ENCODE measurements around a stretch of chr3.

DNA sequence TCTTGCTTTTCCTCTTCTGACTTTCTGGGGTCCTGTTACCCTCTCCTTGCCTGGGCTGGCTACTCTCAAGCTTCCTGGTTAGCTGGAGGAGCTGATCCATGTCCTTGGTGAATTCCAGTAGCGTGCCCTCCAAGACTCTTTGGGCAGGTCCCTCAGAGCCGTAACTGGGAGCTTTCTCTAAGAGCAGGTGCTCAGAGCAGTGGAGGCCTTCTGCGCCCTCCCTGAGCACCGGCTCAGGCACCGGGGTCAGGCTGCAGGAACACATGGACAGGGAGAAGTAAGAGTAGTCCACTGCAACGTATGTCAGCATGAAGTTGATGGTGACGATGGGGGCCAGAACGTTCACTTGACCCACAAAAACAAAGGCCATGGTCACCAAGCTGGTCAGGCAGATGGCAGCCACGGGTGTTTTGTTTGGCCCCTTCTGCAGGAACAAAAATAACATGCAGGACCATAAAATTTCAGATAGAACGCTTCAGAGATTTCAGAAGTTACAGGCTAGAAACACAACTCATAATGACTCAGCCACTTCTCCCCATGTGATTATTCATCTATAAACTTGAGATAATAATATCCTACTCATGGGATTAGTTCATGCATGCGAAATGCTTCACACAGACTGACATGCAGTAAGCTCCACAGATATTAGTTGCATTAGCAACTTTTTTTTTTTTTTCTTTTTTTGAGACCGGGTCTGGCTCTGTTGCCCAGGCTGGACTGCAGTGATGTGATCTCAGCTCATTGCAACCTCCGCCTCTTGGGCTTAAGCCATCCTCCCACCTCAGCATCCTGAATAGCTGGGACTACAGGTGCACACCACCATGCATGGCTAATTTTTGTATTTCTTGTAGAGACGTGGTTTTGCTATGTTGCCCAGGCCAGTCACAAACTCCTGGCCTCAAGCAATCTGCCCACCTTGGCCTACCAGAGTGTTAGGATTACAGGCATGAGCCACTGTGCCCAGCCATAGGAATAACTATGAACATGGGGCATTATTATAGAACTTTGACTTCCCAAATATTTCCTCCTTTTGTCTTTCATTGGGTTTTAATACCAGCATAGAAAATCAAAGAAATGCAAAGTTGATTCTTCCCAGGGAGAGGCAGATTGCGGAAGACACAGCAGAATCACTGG, 52.3 kb upstream of the HEG1 start:
- PRO-cap: no peak

GRCh38 chr3:125129460-125130023, 73.7 kb upstream of the HEG1 start:
- PRO-cap: no peak

DNA sequence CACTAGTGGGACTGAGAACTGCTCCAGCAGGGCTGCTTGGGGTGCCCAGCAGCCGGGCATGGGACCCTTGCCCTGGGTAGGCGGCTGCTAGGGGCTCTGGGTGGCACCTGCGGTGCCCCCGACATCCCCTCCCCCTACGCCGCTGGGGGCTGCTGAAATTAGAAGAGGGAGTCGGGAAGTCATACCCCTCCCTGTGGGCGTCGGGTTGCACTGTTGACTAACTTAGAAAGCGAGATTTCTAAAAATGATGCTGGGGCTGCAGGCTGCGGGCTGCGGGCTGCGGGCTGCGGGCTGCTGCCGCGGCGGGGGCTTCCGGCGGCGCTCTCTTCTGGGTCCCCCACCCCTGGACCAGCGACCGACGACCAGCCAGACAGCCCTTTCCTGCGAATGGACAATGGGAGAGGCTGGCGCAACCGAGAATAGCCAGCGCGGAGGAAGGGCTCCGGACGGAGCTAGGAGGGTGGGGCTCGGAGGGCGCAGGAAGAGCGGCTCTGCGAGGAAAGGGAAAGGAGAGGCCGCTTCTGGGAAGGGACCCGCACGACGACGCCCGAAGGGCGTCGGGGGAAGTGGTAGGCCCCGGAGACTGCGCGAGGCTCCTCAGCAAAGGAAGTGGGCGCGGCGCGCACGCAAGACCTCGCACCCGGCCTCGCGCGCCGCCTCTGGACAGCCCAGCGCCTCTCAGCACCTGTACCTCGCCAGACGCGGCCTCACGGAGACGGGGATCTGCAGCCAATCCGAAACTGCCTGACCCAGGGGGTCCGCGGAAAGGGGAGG, 70.9 kb downstream of the SLC12A8 start:
- PRO-cap: unidirectional peak, minus-strand start at position 661 of the sequence

GRCh38 chr3:125367265-125368033, 7.7 kb downstream of the ZNF148 start:
- PRO-cap: no peak

GRCh38 chr3:125370189-125370682, 4.9 kb downstream of the ZNF148 start:
- PRO-cap: no peak

- PRO-cap: no peak
Measured at GRCh38 chr3:125591359-125591844, 3.9 kb downstream of the OSBPL11 start.

- PRO-cap: no peak
Measured at GRCh38 chr3:125799145-125799797, 169.7 kb upstream of the ROPN1B start.

DNA sequence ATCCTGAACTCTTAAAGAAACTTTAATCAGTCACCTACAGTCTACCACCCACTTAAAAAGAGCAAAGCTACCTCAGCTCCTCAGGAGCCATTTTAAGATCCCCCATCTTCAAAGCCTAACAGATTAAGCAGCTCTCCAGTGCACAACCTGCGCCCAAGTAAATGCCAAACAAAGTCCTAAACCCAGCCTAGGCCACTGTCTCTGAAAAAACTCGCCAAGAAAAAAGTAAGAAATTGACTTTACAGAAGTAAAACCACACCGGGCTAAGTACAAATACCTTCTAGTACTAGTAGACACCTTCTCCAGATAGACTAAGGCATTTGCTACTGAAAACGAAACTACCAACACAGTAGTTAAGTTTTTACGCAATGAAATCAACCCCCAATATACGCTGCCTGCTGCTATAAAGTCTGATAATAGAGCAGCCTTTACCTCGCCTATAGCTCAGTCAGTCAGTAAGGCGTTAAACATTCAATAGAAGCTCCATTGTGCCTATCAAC, 132.3 kb upstream of the ROPN1B start:
- PRO-cap: no peak

GRCh38 chr3:125862611-125863413, 106.2 kb upstream of the ROPN1B start:
- PRO-cap: no peak

DNA sequence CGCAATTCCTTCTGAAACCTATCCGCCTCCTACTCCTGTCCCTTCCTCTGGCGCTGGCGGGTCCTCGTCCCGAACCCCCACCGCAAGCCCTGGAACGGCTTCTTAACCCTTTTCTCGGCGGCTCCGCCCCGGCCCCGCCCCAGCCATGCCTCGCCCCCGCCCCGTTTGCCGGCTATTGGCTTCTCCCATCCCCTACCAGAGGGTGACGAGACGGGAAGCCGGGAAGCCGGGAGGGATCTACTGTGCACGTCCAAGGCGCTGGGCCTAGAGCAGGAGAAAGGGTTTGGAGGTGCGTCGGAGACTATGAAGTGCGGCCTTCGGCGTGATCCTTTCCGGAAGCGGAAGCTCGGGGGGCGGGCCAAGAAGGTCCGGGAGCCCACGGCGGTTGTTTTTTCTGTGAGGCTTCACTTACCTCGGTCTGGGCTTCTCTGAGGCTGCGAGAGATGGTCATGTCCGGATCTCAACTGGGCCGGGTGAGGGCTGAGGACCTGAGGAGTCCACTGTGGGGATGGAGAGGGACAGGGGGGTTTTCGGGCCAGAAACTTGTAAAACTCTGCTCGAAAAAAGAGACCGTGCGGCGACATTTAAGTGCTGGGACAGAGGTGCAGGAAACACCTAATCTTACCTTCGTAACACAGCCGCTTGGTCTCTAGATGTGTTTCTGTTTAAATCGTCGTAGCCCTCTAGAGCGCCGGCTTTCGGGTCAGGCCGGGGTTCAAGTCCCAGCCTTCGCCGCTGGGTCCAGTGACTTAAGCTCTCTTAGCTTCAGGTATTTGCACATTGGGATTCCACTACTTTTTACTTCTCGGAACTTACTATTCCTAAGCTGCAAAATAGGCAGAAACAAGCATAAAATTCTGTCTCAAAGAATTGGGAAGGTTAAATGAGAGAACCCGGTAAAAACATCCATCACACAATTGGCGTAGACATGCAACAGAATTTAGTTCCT, 21.5 kb downstream of the ROPN1B start:
- PRO-cap: bidirectional peak, plus-strand start at position 407 of the sequence, minus-strand start at position 269 of the sequence

DNA sequence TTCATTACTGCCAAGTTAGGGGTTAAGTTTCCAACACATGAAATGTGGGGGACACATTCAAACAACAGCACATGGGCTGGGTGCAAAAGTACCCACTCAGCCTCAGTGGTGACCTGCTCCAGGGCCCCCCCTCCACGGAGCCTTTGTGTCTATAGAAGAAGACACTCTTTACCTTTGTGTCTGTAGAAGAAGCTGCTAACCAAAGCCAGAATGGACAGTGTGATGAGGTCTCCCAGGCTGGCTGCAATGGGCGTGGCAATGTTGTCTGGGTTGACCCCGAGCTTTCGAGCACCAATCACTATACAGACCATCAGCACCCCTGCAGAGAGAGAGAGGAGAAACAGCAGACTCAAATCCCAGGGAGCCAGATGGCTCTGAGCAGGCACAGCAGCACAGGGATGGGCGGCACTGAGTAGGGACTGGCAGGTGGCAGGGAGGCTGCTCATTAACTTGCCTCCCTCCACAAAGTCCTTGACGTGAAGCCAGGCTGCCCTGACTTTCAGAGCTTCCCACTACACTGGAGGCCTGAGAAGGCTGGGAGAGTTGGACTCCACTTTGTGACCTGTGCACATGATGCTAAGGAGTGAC, 53.7 kb downstream of the ROPN1B start:
- PRO-cap: no peak

DNA sequence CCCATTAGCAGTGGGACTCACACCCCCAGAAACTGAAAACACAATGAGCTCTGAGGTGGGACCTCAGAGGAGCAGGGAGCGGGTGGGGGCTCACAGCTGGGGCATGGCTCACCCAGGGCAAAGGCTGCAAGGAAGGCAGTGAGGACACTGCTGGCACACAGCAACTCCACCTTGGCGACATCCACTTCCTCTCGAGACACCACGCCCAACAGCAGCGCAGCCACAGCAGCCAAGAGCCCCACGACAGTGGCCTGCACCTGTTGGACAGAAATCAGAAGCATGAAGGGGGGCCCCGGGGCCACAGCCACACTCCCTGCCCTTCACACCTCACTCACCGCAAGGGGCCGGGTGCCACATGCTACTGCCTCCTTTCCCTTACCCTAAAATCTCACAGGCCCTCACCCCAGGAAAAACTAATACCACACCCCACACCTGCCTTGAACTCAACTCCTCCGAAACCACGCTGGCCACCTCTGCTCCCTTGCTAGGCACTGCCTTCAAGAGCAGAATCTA, 57.3 kb downstream of the ROPN1B start:
- PRO-cap: no peak

DNA sequence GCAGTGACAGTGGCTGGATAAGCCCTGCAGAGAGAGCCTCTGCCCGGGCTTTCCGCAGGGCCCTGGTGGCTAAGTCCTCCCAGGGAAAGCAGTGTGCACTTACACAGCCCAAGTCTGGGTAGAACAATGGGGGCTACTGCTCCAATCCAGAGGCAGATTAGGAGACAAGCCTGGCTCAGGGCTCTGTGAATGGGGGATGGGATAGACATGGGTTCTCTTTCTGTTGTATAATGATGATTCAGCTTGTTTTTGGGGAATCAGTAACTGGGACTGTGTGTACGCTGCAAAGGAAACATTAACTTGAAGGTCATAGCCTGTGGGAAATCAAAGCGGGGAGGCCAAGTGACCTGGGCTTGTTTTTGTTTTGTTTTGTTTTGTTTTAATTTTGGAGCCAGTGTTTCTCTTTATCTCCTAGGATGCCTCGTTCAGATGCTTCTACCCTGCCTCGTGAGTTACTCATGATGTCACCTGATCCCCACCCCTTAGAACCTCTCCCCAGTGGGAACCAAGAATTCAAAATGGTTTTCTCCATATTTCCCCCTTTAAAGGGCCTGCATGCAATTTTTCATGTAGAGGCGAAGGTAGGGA, 4.2 kb upstream of the ALDH1L1 start:
- PRO-cap: no peak

DNA sequence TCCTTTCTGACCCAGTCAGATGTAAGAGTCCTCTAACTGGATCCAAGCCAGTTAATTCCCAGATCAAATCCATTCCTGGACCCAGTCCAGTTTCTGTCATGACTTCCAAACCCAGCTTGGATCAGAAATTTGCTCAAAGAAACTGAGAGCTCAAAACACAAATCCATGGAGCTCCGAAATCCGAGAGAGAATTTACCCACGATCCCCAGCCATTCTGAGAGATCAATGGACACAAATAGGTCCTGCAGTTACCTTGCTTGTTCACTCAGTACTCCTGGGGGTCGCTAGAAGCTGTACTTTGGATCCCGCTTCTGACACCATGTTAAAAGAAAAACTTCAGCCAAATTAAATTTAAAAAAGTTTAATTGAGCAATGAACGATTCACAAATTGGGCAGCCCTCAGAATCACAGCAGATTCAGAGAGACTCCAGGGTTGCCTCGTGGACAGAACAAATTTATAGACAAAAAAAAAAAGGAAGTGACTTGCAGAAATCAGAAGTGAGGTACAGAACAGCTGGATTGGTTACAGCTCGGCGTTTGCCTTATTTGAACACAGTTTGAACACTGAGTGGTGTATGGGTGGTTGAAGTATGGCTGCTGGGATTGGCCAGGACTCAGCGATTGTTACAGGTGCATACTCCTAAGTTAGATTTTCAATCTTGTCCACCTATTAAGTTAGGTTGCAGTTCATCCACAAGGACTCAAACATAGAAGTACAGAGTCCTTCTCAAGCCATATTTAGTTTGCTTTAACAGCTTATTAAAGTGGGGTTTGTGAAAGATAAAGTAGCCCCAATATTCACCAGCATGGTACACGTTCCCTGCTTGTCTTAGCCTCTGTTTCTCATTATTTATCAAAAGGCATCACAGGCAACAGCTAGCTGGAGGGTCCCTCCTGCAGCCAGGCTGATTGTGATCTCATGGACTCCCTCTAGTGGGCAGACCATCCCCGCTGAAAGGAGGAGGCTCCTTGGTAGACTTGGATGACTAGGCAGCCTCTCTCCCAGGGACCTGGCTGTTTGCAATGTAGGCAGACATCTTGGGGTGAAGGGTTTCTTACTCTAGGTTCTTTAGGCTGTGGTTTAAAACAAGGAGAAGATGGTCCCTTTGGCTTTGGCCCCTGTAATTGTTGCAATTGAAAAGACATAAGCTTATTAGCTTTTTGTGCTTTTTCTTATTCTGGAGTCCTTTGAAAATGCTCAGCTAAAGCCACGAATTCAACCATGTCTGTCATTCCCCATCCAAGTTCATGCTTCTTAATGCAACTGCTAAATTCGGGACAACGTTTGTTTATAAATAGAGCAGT, 17.5 kb upstream of the ALDH1L1 start:
- PRO-cap: no peak

DNA sequence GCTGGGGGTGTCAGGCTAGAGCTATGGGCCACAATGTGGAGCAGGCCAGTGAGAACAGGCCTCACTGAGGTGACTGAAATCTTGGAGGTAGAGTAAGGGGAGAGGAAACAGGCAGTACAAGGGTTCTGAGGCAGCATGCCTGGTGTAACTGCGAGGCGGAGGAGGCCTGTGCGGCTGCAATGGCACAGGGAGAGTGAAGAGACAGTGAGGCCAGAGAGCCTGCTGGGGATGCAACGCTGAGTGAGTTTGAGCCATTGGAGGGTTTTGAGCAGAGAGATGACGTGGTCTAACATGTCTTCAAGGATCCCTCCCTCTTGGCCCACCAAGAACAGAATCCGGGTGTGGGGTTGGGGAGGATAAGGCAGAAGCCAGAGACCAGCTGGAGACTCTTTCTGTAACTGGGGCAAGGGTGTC, 17.5 kb upstream of the KLF15 start:
- PRO-cap: no peak

DNA sequence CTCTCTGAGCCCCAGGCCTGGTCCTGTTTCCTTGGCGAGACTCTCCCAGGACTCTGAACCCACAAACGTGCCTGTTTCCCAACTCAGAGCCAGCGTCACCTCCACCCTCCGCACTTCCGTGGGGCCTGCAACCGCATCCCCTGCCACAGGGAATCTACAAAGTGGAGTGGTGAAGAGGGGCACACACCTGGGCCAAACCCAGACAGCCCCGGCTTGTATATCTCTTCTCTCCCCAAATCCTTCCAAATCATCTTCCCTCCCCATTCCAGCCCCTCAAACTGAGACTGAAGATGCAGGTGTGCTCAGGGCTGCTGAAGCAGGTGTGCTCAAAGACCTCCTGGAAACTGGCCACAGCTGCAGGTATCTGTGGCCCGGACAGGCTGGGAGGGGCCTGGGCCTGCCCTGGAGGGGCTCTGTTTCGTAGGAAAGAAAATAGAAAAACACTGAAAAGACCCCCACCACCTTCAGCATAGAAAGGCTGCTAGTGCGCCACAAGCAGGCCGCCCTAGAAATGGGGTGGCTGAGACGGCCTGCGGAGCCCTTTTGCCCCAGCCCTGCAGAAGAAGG, 34.8 kb downstream of the ZXDC start:
- PRO-cap: no peak

GRCh38 chr3:126487117-126487416, 11.4 kb upstream of the ZXDC start:
- PRO-cap: no peak

DNA sequence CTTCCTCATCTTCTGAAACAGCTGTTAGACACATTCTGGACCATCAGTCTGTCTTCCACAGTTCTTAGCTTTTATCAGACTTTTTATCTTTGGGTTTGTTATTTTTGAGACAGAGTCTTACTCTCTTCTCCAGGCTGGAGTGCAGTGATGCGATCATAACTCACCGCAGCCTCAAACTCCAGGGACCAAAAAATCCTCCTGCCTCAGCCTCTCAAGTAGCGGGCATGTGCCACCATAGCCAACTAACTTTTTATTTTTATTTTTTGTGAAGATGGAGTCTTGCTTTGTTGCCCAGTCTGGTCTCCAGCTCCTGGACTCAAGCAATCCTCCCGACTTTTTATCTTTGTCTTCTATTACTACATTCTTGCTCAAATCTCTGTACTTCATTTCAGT, 135.0 kb upstream of the PLXNA1 start:
- PRO-cap: no peak

GRCh38 chr3:126908540-126909289, 74.2 kb upstream of the PLXNA1 start:
- PRO-cap: no peak

GRCh38 chr3:126926795-126927363, 56.0 kb upstream of the PLXNA1 start:
- PRO-cap: no peak

Data from type B pancreatic cell (in vitro differentiated cells).